Gastroesophageal sphincter (tissue), 4 donors: ENCODE data around the genes LTBP4, CYP2A7 and CYP2F1.

DNA sequence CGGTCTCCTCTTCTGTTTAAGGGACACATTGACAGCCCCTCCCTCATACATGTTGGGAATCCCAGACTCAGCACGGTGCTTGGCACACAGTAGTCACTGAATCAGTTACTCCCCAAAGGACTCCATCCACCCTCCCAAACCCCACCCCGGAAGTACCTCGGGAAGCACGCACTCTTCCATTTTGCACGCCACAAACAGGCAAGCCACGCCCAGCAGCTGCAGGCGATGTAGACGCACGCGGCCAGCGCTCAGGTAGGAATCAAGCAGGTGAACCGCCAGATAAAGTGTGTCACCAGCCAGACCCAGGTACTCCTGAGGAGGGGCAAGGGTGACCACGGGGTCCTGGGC is 2.2 kb downstream of the CCNP start:
- PRO-cap, result no peak
- RAMPAGE, long total RNA, 4 experiments, result no peak in any of the 4 experiments

- PRO-cap, result no peak
- RAMPAGE, long total RNA, 4 experiments, result no peak in any of the 4 experiments
Measured at GRCh38 chr19:40227888-40228401, 1.5 kb upstream of the CCNP start.

- PRO-cap, result no peak
- RAMPAGE, long total RNA, 4 experiments, result no peak in any of the 4 experiments
Measured at GRCh38 chr19:40234424-40235384, 8.2 kb upstream of the CCNP start.

DNA sequence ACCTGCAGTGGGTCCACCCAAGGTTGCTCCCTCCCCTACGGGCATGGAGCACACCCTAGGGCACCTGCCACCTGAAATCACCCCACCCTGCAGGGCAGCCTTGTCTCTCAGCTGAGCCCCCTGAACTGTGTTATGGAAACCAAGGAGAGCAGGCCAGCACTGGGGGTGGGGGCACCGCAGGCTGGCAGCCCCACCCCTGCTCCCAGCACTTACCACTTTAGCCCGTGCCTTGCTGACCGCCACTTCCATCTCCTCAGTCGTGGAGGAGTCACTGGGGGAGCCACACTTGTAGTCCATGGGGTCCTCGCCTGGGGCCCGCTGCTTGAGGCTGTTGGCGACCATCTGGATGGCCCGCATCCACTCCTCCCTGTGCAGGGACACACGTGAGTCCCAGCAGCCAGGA is 15.8 kb upstream of the CCNP start:
- PRO-cap, result no peak
- RAMPAGE, long total RNA, 4 experiments, result no peak in any of the 4 experiments

GRCh38 chr19:40433207-40433707 is 7.5 kb upstream of the SERTAD1 start:
- PRO-cap, result unidirectional peak, plus-strand start at chr19:40433370; bidirectional peak, plus-strand start at chr19:40433508, minus-strand start at chr19:40433442; bidirectional peak, plus-strand start at chr19:40433562, minus-strand start at chr19:40433543
- RAMPAGE, long total RNA, 4 experiments, result no peak in any of the 4 experiments

GRCh38 chr19:40463698-40463995 is 1.9 kb downstream of the BLVRB start:
- PRO-cap, result no peak
- RAMPAGE, long total RNA, 4 experiments, result no peak in any of the 4 experiments

- PRO-cap, result no peak
- RAMPAGE, long total RNA, 4 experiments, result no peak in any of the 4 experiments
Measured at GRCh38 chr19:40519292-40520084, 52.7 kb downstream of the SPTBN4 start.

DNA sequence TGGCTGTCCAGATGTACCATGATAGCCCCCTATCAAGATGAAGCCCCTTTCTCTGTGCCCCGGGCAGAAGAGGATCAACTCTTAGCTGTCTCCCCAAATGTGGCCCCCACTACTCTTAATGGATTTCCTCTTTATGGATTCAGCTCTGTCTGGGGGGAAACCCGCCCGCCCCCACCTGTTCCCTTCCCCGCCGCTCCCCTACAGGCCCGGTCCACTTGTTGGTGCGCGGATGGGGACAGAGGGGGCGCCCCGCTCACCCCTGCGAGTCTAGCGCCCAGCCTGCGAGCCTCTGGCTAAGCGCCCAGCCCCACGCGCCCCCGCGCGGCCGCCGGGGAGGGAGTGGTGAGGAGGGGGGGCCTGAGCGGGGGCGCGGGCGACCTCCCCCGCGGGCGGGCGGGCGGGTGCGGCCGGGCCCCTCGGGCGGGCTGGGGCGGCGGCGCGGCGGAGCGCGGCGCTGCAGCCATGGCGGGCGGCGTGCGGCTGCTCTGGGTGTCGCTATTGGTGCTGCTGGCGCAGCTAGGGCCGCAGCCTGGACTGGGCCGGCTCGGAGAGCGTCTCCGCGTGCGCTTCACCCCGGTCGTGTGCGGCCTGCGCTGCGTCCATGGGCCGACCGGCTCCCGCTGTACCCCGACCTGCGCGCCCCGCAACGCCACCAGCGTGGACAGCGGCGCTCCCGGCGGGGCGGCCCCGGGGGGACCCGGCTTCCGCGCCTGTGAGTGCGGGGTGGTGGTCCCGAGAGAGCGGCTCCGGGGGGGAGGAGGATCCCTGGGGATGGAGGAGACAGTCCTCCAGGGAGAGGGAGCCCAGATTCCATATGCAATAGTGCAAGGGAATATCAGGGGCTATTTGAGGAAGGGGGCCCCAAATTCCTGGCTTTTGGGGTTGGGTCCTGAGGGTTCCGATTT is at the start of gene LTBP4:
LTBP4 (plus strand) TSS at position 444 of the 905 bp plus-strand sequence.
- PRO-cap, result bidirectional peak, plus-strand start at position 428 of the sequence, minus-strand start at position 291 of the sequence
- RAMPAGE, long total RNA, 4 experiments, result start-site peak on the plus strand in 3 of 4 experiments, centred at positions 441 to 455 of the sequence, 71 to 133 reads per replicate

DNA sequence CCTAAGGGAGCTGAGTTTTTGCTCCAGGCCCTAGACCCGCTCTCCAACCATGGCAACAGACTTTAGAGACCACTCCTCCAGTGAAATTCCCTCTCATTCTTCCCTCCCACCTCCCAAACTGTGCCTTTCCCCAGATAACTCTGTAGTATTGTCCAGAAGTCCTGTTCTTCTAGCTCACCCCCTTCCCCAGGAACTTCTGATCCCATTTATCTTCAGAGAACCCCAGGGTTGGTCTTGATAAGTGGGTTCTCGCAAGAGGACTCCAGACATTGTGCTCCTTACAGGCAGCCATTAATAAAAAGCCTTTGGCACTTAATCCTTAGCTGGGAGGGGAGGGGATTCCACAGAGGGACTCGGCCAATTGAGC is 1.8 kb downstream of the LTBP4 start:
- PRO-cap, result no peak
- RAMPAGE, long total RNA, 4 experiments, result no peak in any of the 4 experiments

DNA sequence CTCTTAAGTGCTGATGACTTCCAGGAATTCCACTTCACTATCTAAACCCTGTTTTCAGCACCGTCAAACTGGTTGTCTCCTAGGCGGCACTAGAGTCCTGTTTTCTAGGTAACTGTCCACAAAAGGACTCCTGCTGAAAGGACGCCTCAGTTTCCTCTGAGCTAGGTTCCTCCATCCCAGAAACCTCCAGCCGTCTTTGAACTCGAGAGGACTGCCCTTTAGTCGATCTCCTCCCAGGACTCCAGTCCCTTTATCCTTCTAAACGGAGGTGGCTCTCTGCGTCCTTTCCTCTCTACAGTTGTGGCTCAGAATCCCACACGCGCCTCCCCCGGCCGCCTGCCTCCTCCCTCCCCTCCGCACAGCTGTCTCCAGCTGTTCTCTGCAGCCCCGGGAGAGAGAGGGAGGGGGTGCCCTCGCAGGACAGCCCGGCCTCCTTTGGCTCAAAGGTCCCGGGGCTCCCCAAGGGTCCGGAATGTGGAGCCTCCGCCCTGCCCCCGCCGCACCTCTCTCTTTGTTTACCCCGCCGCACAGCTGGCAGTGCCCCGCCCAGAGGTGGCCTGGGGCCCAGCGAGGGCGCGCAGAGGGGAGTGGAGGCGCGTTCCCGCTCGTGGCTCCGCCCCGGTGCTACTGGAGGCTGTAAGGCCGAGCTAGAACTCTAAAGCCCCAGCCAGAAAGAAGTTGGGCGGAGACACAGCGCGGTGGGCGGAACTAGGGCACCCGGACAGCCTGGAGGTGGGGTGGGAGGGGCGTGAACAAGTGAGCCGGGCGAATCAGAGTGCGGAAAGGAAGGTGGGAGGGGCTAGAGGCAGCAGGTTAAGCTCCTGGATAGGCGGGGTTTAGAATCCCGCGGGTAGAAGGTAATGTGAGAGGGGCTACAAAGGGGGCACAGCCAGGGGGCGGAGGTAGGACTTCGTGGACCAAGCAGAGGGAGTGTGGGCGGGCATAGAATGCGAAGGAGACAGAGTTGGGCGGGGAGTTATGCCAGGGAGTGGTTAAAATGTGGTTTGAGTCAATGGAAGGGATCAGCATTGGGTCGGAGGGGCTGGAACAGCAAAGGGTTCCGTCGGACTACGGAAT is 2.6 kb downstream of the LTBP4 start:
- PRO-cap, result unidirectional peak, minus-strand start at position 307 of the sequence; bidirectional peak, plus-strand start at position 839 of the sequence, minus-strand start at position 629 of the sequence
- RAMPAGE, long total RNA, 4 experiments, result no peak in any of the 4 experiments

GRCh38 chr19:40634436-40634908 is 33.3 kb downstream of the LTBP4 start:
- PRO-cap, result unidirectional peak, minus-strand start at chr19:40634587
- RAMPAGE, long total RNA, 4 experiments, result no peak in any of the 4 experiments

DNA sequence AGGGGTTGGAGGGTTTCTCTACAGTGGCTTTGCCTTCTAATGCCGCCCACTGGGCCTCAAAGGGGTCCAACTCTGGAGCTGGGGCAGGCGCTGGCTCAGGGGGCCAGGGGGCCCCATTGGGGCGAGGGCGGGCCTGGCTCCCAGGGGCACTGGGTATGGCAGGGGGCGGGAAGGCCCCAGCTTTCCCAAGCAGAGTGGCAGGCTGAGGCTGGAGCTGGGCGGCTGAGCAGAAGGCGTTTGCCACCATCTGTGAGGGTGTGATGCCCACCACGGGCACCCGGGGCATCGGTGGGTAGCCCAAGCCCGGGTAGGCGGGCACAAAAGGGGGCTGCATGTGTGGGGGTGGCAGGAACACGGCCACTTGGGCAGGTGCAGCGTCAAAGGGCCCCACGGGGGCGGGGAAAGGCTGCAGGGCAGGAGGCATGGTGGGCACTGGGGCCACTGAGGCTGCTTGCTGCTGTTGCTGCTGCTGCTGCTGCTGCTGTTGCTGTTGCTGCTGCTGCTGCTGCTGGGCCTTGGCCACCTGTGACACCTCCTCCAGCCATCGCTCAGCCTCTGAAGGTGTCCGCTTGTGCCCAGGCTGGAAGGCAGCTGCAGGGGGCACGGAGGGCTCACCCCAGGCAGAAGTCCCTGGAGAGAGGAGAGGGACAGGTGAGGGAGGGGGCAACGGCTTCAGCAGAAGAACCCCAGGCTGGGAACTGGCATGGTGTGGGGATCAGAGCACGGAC is 22.8 kb downstream of the NUMBL start:
- PRO-cap, result no peak
- RAMPAGE, long total RNA, 4 experiments, result start-site peak on the minus strand in 1 of 4 experiments, centred at position 570 of the sequence, 20 reads per replicate

- PRO-cap, result no peak
- RAMPAGE, long total RNA, 4 experiments, result no peak in any of the 4 experiments
Measured at GRCh38 chr19:40687399-40688204, 2.8 kb downstream of the NUMBL start.

- PRO-cap, result unidirectional peak, plus-strand start at chr19:40750902; bidirectional peak, plus-strand start at chr19:40751196, minus-strand start at chr19:40751069
- RAMPAGE, long total RNA, 4 experiments, result start-site peak on the plus strand in 2 of 4 experiments, at chr19:40750848-40750913 at its widest, 17 to 50 reads per replicate
Measured at GRCh38 chr19:40750785-40751129, 246 bp upstream of the SNRPA start.

DNA sequence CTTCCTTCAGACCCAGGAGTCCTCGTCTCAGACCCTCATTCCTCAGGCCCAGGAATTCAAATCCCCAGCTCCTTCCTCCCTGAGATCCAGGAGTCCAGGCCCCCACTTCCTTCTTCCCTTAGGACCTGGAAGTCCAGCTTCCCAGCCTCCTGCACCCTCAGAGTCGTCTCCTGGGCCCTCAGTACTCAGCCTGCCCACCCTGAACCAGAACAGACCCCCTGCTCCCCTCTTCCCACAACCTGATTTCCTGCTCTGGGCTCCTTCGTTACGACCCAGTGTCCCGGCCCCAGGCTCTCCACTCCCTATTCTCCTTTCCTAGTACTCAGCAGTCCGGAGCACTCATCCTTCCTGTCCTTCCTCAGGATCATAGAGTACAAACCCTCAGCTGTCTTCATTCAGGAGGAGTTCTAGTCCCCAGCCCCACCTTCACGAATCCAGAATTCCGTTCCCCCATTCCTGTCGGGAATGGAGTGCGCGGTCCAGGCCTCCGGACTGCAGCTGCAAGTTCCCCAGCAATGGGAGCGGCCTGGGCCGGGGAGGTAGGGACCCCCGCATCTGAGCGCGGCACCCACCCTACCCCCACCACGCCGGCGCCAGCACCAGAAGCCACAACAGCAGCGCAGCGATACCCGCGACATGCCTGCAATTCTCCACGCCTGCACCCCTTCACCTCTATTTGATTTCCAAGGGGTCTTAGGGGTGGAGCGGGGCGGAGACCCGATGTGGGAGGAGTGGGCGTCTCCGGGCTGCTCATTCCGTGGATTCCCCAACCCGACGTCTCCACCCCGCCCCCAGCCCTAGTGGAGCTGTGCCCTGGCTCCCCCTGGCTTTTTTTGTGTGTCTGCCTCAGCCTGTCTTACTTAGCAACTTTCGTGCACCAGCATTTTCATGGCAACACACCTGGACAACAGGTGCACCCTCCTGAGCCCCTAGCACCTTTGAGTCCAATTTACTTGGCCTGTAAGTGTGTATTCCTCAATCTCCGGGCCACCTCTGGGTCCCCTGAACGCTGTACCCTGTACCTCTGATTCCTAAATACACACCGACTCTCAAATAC is 12.8 kb downstream of the EGLN2 start:
- PRO-cap, result no peak
- RAMPAGE, long total RNA, 4 experiments, result no peak in any of the 4 experiments

- PRO-cap, result no peak
- RAMPAGE, long total RNA, 4 experiments, result no peak in any of the 4 experiments
Measured at GRCh38 chr19:40833783-40834044, 16.5 kb downstream of the CYP2A6 start.

- PRO-cap, result no peak
- RAMPAGE, long total RNA, 4 experiments, result no peak in any of the 4 experiments
Measured at GRCh38 chr19:40882057-40882518, at the start of gene CYP2A7. TSS of gene CYP2A7 (minus strand) at chr19:40882231.

- PRO-cap, result no peak
- RAMPAGE, long total RNA, 4 experiments, result no peak in any of the 4 experiments
Measured at GRCh38 chr19:41114240-41114724, at the start of gene CYP2F1. TSS of gene CYP2F1 (plus strand) at chr19:41114432.

DNA sequence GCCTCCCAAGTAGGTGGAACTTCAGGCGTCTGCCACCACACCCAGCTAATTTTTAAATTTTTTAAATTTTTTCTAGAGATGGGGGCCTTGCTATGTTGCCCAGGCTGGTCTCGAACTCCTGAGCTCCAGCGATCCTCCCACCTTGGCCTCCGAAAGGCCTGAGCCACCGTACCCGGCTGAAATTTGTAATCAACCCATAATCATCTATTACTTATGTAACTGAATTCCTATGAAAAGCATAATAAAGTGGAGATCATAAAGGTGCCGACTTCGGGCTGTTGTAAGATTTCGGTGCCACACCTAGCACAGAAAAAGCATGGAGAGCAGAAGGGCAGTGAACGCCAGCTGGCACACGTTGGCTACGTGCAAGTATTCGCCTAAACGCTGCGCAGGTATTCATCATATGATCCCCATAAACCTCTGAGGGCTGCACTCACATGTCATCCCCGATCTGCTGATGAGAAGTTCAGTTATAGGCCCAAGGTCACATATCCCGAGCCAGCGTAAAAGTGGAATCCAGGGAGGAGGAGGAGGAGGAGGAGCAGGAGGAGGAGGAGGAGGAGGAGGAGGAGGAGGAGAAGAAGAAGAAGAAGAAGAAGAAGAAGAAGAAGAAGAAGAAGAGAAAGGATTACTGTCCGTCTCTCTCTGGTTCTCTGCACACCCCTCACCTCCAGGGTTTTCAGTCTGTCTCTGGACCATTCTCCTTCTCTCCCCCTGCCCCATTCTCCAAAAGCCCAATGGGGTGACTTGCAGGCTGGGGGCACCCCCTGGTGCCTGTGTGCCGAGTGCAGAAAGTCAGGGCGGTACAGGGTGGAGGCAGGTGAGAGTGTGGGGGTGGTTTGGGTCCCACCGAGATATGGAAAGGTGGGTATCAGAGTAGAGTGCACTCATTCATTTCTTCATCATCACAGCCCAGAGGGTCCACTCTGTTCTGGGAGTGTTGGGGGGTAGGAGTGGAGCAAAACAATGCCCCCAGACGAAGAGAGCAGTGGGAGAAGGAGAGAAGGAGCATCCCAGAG is 18.6 kb upstream of the CYP2S1 start:
- PRO-cap, result no peak
- RAMPAGE, long total RNA, 4 experiments, result no peak in any of the 4 experiments

DNA sequence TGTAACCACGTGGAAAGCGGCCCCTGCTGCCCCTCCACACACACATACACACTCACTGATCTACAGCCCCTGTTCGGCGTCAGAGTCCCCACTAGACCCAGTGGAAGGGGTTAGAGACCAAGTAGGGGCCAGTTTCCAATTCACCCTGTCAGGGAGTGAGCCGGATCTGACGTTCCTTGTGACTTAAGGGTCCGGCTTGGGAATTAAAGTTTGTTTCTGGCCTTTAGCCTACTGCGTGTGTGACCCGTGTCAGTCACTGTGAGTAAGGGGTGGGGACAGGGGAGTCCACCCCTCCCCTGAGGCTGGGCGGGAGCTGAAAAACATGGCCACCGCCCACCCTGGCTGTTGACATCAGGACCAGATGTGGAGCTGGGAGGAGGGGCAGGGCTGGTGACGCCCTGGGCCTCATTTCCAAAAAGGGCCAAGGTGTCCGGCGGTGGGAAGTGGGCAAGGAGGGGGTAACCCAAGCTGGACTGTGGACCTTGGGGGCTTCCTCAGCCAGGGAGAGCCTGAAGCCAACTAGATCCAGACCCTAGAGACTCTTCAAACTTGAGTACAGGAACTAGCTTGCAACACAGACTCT is 11.6 kb upstream of the AXL start:
- PRO-cap, result bidirectional peak, plus-strand start at position 408 of the sequence, minus-strand start at position 157 of the sequence
- RAMPAGE, long total RNA, 4 experiments, result no peak in any of the 4 experiments